ENCODE measurements around the genes CDK4 and ATP23.

DNA sequence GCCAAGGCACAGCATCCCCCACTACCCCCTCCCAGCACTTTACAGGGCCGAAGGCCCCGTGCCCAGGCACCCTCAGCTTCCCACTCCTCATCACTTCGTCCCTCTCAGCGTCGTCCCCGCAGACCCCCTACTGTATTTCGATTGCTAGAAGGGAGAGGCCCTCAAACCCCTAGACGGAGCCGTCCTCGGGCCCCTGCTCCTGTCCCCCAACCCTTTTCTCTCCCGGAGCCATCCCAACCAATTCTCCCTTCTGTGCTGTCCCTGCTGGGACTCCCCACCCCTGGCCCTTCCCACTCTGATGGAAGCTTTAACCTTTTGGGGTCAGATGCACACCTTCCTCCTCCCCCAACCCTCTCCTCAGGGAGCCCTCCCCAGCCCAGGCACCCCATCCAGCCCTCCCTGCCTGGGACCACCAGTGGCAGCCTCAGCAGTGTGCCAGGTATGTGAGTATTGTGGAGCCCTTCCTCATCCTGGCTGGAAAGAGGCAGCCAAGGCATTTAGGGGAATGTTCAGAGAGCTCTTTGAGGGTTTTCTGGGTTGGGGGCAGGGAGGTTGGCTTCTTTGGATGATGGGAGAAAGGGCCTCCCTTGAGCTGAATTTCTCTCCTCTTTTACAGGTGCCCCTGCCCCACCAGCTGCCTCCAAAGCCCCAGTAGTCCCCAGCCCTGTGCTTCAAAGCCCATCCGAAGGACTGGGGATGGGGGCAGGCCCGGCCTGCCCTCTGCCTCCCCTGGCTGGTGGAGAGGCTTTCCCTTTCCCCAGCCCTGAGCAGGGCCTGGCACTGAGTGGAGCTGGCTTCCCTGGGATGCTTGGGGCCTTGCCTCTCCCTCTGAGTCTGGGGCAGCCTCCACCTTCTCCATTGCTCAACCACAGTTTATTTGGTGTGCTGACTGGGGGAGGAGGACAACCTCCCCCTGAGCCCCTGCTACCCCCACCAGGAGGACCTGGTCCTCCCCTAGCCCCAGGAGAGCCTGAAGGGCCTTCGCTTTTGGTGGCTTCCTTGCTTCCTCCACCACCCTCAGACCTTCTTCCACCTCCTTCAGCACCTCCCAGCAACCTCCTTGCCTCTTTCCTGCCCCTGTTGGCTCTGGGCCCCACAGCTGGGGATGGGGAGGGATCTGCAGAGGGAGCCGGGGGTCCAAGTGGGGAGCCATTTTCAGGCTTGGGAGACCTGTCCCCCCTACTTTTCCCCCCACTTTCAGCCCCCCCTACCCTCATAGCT, 3.7 kb downstream of the MBD6 start:
- PRO-cap = no peak

DNA sequence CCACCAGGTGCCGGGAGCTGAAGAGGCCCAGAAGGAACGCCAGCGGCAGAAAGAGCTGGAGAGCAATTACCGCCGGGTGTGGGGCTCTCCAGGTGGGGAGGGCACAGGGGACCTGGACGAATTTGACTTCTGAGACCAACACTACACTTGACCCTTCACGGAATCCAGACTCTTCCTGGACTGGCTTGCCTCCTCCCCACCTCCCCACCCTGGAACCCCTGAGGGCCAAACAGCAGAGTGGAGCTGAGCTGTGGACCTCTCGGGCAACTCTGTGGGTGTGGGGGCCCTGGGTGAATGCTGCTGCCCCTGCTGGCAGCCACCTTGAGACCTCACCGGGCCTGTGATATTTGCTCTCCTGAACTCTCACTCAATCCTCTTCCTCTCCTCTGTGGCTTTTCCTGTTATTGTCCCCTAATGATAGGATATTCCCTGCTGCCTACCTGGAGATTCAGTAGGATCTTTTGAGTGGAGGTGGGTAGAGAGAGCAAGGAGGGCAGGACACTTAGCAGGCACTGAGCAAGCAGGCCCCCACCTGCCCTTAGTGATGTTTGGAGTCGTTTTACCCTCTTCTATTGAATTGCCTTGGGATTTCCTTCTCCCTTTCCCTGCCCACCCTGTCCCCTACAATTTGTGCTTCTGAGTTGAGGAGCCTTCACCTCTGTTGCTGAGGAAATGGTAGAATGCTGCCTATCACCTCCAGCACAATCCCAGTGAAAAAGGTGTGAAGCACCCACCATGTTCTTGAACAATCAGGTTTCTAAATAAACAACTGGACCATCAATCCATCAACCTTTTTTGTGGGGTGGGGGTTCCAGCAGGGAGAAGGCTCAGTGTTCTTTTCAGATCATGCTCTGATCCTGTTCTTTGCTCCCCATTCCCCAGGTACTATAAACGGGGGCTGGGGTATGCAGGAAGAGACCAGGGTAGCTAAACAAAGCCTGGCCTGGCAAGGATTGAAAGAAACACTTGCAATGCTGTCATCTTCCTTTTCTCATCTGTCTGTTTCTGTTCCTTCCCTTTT, 17.5 kb downstream of the AGAP2 start:
- PRO-cap = no peak

DNA sequence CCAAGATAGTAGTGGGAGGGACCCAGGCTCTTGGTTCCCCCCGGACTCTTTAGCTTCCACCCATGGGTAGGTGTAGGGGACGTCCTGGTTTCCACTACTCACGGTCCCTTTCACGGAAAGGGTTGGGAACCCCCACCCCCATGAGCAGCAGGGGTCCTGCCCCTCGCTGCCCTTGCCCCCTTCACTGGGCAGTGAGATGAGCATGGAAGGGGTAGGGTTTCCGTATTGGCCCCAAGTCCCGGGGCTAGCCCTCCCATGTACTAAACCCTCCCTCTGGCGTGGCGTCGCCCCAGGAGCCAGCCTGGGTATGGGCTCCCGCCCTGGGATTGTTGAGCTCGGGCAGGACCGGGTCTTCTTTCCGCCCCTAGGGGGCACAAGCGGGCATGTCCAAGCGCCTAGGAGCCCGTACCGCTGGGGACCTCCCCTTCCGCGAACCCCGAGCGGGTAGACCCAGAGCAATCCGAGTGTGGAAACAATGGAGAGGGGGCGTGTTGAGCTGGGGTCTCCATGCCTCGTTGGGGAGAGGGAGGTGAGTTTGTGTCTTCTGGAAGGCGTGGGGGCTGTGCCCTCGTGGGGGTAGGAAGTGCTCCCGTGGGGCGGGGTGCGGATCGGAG, 12.6 kb downstream of the AGAP2 start:
- PRO-cap = no peak

DNA sequence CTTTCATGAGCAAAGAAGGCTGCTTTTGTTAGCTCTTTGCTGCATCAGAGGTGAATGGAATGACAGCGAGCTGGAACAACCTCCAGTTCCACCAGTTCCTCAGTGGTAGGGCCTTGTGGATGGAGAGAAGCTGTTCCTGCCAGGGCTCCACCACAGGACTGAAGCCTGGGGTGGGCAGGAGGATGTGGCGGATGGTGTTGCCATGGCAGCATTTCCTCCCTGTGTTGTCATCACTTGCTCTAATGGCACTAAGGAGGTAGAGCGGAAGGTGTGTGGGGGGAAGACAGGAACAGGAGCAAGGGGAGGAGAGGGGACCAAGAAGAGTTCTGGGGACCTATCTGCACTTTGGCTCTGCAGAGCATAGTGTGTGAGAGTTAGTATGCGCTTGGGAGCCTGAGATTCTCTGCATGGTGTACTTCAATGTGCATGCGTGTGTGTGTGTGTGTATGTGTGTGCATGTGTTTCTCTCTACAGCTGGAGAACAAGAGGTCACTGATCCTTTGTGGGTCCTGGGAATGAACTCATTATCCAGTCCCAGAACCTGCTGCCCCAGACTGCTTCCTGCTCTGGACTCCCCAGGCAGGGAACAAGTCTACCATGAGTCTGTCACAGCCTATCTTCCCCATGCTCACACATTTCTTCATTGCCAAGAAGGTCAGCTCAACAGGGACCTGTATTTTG, 2.6 kb upstream of the AGAP2 start:
- PRO-cap = no peak

DNA sequence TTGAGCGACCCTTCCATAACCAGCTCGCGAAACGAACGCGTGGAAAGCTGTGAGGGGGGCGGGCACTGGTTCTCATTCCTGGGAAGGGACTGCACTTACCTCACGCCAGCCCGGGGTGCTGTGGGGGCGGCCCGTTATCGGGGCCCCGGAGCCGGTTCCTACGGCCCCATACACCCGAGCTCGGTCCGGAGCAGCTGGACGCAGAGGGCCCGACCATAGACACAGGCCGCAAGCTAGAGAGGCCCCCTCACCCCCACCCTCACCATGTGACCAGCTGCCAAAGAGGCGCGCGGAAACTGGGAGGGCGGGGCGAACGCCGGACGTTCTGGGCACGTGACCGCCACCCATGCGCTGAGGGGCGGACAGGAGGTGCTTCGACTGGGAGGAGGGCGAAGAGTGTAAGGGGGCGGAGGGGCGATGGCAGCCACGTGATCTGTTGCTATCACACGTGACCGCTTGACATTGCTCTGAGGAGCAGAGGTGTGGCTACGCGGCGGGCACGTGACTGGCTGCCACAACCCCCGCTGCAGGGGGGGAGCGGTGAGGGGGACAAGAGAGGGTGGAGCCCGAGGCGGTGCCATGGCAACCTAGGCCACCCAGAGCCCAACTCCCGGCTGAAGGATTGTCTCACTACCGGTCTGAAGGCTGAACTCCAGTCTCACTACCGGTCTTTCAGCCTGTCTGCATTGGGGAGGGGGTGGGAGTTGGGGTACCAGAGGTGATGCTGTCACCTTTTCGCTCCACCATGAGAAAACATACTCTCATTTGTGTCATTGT, at the start of gene CDK4:
CDK4 (minus strand) TSS at position 235 of the 777 bp plus-strand sequence.
- PRO-cap = unidirectional peak, minus-strand start at position 221 of the sequence; unidirectional peak, minus-strand start at position 261 of the sequence; bidirectional peak, plus-strand start at position 630 of the sequence, minus-strand start at position 327 of the sequence

- PRO-cap = no peak
Measured at GRCh38 chr12:57756230-57756659, 1.3 kb downstream of the MARCHF9 start.

DNA sequence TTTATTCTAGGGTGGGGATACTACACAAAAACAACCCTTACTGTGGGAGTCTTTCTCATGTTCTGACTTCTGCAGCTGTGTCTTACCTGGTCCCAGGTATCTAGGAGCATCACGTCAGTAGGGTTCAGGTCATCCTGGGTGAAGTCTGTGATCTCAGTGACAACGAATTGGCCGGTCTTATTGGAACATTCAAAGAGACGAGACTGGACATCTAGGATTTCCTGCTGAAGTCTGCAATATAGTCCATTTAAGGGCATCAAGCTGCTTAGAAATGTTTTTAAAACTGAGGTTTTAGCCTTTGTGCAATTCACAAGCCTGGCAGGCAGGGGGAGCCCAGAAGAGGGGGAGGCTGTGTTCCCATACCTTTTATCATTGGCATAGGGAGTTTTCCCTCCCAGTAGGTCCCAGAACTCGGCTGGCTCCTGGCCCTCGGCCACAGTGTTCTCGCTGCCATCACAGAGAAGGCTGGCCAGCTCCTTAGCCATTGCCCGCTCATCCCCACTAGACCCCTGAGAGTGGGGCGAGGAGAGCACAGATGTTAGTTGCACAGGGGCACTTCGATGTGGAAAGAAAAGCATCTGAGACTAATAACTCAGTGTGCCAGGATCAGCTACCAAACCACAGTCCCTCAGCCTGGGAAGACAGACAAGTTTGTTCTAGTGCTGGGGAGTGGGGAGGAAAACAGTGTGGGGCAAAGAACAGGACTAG, 15.2 kb downstream of the AVIL start:
- PRO-cap = no peak

- PRO-cap = bidirectional peak, plus-strand start at chr12:57845720, minus-strand start at chr12:57845625
Measured at GRCh38 chr12:57845029-57845688, 1.4 kb downstream of the CTDSP2 start.

DNA sequence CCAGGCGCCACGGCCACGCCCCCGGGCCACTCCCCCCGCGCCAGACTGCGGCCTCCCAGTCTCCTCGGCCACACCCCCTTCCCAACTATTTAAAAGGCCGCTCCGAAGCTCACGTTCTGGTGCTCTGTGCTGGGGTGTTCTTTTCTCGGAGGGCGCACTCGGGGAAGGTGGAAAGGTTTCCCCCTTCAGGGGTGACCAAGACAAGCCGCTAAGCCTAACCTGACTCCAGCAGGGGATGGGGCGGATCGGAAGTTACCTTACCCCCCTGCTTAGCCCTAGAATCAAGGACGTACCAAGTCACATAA, 526 bp upstream of the CTDSP2 start:
- PRO-cap = bidirectional peak, plus-strand start at position 119 of the sequence, minus-strand start outside the sequence

DNA sequence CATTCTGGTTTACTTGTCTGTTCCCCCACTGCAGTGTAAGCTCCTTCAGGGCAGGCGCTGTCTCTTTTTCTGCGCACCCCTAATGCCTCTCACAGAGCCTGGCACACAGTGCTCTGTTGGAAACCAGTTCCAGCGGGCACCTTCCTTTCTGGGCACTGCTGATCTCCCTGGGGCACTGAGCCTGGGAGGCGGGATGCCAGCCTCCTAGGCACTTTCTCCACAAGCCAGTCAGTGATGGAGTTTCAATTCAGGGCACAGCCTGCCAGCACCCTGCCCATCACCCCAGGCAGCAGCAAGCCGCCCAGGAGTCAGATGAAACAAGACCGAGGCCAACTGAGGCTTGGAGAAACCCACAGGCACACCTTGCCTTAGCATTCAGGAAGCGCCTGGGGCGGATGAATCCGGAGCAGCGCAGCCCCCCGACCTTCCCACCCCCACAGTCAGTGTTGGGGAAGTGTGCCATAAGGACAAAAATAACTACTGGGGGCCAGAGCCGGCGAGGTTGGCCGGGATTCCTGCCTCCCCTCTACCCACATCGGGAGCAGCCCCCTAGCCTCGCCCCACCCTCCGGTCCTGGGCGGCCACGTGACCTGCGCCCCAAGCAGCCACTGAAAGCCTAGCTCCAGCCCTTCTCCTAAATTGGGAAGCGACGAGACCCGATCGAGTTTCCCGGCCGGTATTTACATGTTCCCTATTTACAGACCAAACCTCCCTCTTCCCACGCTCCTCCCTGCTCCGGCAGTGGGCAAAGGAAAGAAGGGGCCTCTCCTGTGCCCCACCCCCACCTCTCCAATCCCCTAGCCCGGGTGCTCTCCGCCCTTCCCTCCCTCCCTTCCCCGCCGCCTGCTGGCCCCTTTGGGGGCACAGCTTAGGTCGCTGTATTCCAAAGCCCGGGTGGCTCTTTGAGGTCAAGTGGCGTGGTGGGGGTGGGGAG, 5.9 kb upstream of the CTDSP2 start:
- PRO-cap = bidirectional peak, plus-strand start at position 245 of the sequence, minus-strand start at position 69 of the sequence

DNA sequence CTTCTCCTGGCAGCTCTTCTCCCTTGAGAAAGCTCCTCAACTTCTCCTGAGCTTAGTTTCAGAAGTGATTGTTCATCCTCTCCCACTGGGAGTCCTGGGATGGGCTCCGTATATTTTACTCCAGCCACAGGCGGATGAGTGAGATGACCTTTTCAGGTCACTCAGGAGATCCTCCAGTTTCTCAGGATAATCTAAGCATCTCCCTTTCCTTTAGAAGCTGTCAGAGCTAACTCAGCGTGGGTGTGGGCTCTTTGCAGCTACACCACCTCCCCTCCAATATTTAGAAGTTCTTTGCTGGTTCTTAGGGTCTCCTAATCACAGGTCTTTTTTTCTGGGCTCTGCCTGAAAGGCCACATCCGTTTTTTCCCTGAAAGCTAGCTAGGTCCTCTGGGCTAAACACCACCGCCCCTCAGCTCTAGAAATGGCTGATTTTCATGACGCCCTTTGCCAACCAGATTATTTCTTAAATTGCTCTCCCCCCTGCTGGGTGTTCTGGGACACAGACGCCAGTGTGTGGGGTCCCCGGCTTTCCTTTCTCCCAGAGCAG, 45.4 kb upstream of the ATP23 start:
- PRO-cap = no peak

- PRO-cap = unidirectional peak, plus-strand start at chr12:57899065
Measured at GRCh38 chr12:57898916-57899840, 42.2 kb upstream of the ATP23 start.

- PRO-cap = no peak
Measured at GRCh38 chr12:57934248-57935327, 6.8 kb upstream of the ATP23 start.

GRCh38 chr12:57941081-57942028, at the start of gene ATP23:
TSS of gene ATP23 (plus strand) at chr12:57941567.
- PRO-cap = bidirectional peak, plus-strand start at chr12:57941646, minus-strand start at chr12:57941398

DNA sequence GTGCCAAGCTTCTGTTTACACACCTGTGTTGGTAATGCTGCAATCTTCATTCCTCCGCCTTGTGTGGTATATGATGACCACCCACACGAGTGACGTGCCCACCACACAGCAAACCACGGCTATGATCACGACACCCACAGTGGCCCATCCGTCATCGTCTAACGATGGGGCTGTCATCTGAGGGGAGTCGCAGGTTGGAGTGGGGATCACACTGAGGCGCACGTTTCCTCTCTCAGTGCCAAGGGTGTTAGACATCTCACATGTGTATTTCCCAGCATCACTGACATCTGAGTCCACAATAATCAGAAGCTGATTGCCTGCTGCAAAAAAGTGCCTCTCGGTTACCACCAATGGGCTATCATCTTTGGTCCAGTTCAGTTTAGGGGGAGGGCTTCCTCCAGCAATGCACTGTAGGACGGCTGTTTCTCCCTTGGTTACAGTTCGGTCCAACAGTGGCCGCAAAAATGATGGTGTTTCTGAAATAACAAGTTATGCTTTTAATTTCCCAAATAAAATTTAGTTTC, 42.9 kb downstream of the LRIG3 start:
- PRO-cap = no peak

DNA sequence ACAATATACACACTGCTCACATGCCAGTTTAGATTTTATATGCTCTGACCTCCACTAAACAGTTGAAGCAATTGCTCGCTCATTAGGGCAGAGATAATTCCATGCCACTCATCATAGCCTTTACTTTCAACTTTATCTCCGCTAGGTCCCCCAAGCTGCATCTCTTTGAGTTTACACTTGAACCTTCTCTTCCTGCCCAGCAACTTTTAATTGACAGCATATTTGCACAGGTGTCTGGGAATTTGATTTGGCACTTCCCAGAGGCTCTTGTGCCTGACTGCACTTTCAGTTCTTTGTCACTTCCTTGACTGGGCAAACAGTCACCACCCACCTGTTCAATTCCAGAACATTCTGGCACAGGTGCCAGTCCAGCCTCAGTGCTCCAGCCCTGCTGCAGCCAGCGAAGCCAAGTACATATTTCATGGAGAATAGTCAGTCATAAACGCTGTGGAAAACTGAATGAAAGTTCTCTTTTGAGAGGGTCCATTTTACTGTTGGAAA, 110.1 kb upstream of the LRIG3 start:
- PRO-cap = no peak

GRCh38 chr12:59084845-59085414, 164.6 kb upstream of the LRIG3 start:
- PRO-cap = no peak

- PRO-cap = bidirectional peak, plus-strand start at chr12:59597721, minus-strand start at chr12:59597571
Measured at GRCh38 chr12:59597326-59597829, 1.5 kb downstream of the SLC16A7 start.

GRCh38 chr12:62606358-62607467, 140.1 kb downstream of the MON2 start:
- PRO-cap = no peak

DNA sequence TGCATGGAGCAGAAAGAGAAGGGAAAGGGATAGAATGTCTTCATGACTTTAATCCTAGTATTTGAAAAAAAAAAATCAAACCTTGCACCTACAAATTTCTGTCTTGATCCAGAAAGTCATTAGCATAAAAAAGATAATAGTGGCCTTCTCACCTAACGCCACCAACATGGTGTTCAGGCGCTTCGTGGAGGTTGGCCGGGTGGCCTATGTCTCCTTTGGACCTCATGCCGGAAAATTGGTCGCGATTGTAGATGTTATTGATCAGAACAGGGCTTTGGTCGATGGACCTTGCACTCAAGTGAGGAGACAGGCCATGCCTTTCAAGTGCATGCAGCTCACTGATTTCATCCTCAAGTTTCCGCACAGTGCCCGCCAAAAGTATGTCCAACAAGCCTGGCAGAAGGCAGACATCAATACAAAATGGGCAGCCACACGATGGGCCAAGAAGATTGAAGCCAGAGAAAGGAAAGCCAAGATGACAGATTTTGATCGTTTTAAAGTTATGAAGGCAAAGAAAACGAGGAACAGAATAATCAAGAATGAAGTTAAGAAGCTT, 30.3 kb upstream of the PPM1H start:
- PRO-cap = no peak